OVCAR3 (cell line): Measurements from ENCODE around the gene NIBAN3.

DNA sequence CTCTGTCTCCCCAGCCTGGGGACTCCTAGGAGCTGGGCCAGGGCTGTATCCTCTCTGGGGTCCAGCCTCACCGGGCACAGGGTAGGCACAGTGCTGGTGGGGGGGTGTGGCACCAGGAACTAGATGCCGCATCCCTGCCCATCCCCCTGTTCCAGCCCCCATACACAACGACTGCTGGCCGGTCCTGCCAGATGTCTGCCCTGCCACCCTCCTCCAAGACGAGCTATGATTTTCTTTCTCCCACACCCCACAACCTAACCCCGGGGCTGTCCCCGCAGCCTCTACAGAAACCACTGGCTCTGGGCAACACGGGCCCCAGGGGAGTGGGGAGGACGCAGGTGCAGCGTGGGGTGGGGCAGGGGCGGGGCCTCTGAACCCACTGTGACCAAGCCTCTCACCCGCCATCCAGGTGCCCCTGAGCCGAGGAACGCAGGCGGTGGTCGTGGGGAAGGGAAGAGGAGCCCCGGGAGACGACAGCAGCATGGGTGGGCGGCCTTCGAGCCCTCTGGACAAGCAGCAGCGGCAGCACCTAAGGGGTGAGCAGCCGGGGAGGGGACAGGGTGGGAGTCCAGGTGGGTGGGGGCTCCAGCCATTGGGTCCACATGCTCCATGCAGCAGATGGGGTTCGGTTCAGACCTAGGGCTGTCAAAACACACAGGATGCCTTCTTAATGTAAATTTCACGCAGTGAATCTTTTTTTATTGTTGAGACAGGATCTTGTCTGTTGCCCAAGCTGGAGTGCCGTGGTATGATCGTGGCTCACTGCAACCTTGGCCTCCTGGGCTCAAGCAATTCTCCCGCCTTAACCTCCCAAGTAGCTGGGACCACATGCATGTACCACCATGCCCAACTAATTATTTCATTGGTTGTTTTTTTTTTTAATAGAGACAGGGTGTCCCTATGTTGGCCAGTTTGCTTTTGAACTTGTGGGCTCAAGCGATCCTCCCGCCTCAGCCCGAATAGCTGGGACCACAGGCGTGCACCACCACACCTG, at the start of gene NIBAN3:
Gene NIBAN3, plus strand, starts transcription at position 408 of the 994 bp plus-strand sequence.
- RRBS, result 76% methylated on average over 8 of the region's 31 CpGs

GRCh38 chr19:17686628-17687077, 1.5 kb downstream of the UNC13A start:
- RRBS, result 10% methylated on average over 4 of the region's 31 CpGs

DNA sequence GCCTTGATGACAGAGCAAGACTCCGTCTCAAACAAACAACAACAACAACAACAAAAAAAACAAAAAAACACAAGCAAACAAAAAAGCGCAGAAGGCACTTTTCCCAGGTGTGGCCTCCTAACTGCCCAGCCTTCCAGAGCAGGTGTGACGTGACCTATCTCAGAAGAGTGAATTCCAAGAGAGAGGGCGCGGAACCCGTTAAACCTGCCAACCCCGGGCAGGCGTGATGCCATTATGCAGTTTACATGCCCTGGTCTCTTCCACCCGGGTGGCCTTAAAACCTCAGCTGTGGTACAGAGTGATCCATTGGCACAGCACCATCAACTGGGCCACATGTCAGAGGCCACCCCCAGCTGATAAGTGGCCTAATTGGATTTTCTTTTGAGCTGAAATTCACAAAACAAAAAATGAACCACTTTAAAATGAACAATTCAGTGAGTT, 3.7 kb upstream of the B3GNT3 start:
- RRBS, result no CpG with 5 or more reads among the region's 9 CpGs

DNA sequence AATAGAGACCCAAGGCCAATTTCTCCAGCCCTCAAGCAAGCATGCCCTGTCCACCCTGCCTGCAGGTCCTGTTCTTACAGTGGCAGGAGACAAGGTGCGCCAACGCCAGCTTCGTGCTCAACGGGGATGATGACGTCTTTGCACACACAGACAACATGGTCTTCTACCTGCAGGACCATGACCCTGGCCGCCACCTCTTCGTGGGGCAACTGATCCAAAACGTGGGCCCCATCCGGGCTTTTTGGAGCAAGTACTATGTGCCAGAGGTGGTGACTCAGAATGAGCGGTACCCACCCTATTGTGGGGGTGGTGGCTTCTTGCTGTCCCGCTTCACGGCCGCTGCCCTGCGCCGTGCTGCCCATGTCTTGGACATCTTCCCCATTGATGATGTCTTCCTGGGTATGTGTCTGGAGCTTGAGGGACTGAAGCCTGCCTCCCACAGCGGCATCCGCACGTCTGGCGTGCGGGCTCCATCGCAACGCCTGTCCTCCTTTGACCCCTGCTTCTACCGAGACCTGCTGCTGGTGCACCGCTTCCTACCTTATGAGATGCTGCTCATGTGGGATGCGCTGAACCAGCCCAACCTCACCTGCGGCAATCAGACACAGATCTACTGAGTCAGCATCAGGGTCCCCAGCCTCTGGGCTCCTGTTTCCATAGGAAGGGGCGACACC, 9.7 kb downstream of the INSL3 start:
- RRBS, result no CpG with 5 or more reads among the region's 27 CpGs

DNA sequence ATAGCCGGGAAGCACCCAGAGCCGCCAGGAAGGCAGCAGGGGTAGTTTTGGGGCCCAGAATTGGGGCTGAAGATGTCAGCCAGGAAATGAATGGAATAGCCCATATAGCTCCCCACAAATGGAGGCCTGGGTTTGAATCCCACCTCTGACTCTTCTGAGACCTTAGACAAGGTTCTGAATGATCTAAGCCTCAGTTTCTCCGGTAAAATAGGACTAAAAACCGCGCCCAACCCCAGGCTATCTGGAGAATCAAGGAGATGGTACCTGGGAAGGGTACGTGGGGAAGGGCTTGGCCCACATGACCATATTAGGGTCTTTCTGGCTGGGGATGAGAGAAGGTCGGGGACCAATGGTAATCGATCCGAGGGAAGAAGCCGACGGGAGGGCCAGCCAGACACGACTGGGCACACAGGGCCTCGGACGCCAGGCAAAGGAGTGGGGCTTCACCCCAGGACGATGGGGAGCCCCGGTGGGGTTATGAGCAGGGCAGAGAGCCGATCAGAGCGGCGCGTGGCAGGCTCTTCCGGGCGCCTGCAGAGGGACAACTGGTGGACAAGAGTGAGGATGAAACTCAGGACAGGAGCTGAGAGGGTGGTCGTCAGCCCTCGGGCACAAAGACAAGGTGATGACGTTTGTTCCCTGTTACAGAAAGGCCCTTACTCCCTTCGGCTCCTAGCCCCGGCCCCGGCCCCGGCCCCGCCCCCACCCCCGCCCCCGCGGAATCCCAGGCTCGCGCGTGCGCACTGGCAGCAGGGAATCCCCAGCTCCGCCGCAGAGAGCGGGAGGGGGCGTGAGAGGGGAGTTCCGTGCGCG, 14.5 kb downstream of the CCDC124 start:
- RRBS, result 13% methylated on average over 6 of the region's 44 CpGs

GRCh38 chr19:17948538-17948948, 15.7 kb downstream of the CCDC124 start:
- RRBS, result no CpG with 5 or more reads among the region's 15 CpGs

DNA sequence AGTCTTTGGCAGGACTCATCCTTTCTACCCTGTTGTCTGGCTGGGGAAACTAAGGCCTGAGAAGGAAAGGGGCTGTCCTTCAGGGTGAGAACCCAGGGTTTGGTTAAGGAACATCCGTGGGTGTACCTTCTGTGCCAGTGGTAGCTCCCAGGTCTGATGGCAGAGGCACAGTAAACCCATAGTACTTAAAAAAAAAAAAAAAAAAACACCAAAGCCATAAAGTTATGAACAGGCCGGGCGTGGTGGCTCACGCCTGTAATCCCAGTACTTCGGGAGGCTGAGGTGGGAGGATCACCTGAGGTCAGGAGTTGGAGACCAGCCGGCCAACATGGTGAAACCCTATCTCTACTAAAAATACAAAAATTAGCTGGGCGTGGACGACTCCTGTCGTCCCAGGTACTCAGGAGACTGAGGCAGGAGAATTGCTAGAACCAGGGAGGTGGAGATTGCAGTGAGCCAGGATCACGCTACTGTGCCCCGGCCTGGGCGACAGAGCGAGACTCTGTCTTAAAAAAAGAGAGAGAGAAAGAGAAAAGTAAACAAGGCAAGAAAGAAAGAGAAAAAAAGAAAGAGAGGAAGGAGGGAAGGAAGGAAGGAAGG, 7.8 kb upstream of the ARRDC2 start:
- RRBS, result no CpG with 5 or more reads among the region's 13 CpGs

GRCh38 chr19:18127951-18129013, 24.7 kb upstream of the PIK3R2 start:
- RRBS, result no CpG with 5 or more reads among the region's 21 CpGs

GRCh38 chr19:18153406-18153656, 368 bp downstream of the PIK3R2 start:
- RRBS, result 11% methylated on average over 5 of the region's 22 CpGs

DNA sequence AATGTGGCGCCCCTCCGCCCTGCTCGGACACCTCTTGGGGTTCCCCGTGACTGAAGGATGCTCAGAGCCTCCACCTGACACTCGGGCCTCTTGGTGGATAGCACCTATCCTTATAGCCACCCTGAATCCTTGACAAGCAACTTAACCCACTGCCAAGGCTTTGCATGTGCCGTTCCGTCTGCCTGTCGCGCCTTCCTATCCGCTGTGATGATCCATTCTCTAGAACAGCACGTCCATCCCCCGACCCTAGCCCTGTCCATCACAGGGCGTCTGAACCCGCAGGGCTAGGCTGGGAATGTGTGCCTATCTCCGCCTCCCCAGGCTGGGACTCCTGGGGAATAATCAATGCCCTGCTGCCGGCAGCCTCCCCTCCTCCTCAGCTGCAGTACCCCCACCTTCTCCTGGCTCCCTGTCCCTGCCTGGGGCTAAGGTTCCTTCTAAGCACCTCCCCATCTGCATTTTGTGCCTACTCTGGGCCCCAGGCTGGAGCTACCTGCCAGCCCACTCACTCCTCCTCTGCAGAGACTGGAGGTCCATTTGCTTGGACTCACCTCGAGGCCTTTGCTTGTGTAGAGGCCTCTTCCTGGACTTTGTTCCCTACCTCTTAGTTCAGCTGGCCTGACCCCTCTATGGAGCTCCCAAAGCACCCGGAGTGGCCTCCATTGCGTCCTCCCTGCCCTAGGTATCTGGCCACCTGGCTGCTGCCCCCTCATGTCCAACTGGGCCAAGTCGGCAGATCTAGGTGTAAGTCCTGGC, 1.2 kb downstream of the PIK3R2 start:
- RRBS, result no CpG with 5 or more reads among the region's 20 CpGs

- RRBS, result 11% methylated on average over 23 of the region's 88 CpGs
These were observed 8.3 kb downstream of the PIK3R2 start for GRCh38 chr19:18160931-18161936.

GRCh38 chr19:18196743-18197735, 4.0 kb downstream of the MPV17L2 start:
- RRBS, result no CpG with 5 or more reads among the region's 35 CpGs

GRCh38 chr19:18204972-18205471, 1.2 kb upstream of the RAB3A start:
- RRBS, result no CpG with 5 or more reads among the region's 18 CpGs

- RRBS, result no CpG with 5 or more reads among the region's 3 CpGs
These were observed 382 bp downstream of the IQCN start for GRCh38 chr19:18273961-18274179.

DNA sequence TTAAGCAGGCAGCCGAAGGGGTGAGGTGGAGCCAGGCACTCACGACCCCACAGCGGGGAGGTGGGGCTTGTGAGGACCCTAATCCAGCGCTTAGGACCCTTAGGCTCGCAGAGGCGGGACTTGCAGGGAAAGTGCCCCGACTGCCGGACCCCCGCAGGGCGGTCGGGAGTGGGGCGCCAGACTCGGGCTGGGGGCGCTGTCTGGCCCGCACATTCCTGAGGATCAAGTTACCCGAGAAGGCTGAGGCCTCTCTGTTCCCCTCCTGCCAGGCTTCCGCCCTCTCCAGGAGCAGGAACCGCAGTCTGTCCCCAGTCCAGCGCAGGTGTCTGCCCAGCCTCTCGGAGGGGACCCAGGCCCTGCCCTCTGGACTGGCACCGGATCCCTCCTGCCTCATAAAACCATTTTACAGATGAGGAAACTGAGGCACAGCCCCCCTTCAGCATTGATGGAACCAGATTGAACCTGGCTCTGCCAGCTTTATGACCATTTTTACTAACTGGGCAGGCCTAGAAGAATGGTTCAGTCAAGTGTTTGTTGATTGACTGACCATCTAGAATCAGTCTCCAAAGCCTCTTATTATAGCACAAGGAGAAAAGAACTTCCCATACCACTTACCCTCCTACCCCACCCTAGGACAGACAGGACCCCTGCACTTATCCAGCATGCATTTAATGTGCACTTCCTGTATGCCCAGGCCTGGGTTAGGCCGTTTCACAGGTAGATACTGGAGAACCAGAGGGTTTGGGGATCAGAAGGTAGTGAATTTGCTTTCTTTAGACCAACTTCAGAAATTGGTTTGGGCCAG, 6.6 kb upstream of the JUND start:
- RRBS, result no CpG with 5 or more reads among the region's 22 CpGs

DNA sequence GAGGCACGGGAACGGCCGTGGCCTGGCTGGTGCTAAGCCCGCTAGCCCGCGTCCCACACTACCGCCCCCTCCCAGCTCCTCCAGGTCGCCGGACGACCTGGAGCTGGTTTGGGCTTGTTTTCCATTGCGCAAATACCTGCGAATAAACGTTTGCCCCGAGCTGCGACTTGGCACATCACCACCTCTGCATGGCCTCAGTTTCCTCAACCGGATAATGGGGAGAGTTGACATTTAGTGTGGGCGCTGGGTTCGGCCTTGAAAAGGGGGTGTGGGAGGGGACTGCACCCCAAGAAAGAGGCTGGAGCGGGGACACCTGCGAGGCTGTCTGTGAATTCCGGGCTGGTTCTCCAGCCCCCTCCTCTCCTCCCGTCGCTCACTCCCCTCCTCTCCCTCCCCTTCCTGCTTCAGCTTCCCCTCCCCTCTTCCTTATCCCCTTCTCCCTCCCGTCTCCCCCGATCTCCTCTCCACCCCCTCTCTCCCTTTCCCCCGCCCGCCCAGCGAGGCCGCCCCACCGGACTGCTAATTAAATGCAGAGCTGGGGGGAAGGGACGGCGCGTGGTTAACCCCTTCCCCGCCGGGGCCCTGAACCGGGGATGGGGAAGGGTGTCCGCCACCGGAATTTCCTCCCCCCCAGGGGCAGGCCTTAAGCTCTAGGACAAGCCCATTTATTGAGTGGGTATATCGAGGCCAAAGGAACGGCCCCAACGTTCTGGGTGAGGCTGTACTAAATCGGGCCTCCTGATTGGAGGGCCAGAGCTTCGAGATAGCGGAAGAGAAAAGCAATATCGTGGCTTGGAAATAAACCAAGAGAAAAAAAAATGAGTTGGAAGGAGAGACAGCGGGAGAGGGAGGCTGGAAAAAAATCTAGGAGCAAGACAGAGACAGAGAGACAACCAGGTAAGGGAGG, 11.3 kb upstream of the JUND start:
- RRBS, result 9% methylated on average over 13 of the region's 46 CpGs

- RRBS, result no CpG with 5 or more reads among the region's 23 CpGs
These were observed 11.4 kb downstream of the LSM4 start for GRCh38 chr19:18311405-18311880.

- RRBS, result no CpG with 5 or more reads among the region's 8 CpGs
These were observed 12.3 kb upstream of the GDF15 start for GRCh38 chr19:18373554-18374210.

DNA sequence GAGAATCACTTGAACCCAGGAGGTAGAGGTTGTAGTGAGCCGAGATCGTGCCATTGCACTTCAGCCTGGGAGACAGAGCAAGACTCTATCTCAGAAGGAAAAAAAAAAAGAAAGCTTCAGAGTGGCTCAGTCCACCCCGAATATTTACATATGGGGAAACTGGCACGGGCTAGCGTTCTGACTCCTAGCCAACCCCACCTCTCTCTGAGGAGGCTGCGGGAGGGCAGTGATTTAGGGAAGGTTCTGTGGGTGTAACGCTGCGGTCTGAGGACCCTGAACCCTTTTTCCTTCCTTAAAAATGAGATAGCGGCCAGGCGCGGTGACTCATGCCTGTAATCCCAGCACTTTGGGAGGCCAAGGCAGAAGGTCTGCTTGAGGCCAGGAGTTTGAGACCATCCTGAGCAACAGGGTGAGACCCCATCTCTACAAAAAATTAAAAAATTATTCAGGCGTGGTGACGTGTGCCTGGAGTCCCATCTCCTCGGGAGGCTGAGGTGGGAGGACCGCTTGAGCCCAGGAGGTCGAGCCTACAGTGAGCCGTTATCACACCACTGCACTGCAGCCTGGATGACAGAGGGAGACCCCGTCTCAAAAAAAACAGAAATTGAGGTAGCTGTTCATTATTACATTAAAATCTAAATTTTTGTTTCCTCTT, 4.9 kb downstream of the LRRC25 start:
- RRBS, result no CpG with 5 or more reads among the region's 18 CpGs

DNA sequence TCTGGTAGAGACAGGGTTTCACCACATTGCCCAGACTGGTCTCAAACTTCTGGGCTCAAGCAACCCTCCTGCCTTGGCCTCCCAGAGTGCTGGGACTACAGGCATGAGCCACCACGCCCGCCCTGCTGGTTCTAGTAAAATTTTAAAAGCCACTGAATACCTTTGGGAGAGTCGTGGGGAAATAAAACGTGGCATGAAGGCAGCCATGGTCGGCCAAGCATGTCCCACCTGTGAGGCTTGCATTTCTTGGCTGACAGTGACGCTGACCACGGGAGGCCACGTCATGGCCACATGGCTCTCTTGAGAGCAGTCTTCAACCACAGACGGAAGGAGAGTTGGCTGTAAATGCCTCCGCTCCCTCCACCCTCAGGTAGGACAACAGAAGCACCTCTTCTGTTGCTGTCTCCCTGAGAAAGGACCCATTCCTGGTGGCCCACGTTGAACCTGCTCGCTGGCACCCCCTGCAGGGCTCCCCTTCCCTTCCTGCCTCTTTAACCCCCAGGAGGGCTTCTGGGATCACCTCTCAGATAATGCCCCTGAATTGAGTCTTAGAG, 10.6 kb upstream of the LRRC25 start:
- RRBS, result no CpG with 5 or more reads among the region's 12 CpGs